Vagina (tissue), 1 donor: ENCODE measurements around a stretch of chr3.

- PRO-cap, result no peak
- RAMPAGE, long total RNA, result no peak
Observed at GRCh38 chr3:187041781-187042662, 97.3 kb downstream of the RPL39L start.

GRCh38 chr3:187729500-187730069 is 15.7 kb downstream of the BCL6 start:
- PRO-cap, result no peak
- RAMPAGE, long total RNA, result no peak

DNA sequence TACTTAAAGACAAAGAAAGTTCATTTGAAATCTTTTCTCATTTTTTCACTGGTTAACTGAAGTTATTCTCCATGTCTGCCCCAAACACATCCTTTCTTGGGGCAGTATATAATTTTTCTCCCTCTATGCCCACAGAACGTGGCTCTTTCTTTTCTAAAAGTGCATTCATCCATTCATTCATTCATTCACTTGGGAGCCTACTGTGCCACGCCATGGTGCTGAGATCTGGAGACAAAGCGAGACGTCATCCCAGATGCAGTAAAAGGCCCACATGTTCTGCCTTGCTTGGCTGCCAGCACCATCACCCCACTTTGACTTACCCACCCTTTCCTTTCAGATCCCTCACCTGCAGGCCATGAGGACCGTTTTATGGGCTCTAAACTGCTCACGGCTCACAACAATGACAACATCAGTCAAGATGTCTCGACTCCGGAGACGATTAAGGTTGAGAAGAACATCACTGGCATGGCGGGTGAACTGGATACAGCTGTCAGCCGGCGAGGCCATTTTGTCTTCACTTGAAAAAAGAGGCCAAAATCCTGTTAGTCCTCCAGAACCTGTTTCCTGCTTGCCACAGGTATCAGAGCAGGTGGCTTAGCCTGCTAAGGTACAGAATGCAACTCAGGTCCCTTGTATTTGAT is 12.0 kb downstream of the BCL6 start:
- PRO-cap, result no peak
- RAMPAGE, long total RNA, result no peak

GRCh38 chr3:187795497-187796075 is 50.3 kb upstream of the BCL6 start:
- PRO-cap, result no peak
- RAMPAGE, long total RNA, result no peak

- PRO-cap, result no peak
- RAMPAGE, long total RNA, result no peak
Observed at GRCh38 chr3:187862336-187862735, 117.1 kb upstream of the BCL6 start.

DNA sequence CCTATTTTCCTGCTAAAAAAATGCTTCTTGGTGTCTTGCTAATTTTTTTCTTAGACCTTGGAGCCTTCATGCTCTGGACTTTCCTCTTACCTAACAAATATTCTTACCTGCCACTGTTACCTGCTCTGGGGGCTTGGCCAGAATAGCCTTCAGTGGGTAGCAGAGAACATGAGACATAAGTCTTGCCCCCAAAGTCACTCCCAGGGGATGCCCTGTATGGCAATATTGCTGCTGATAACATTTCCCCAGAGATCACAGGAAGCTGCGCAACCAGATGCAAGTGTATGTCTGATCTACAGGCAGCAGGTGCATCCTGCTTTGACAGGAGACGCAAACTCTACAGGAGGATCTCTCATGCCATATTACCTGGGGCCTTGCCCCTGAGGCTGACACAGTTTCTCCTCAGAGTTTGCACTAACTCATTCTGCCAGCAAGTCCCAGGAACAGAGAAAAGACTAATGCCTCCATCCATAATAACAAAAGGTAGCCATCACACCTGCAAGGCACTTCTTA is 174.4 kb upstream of the LPP start:
- PRO-cap, result no peak
- RAMPAGE, long total RNA, result no peak

GRCh38 chr3:188075920-188076546 is 77.9 kb upstream of the LPP start:
- PRO-cap, result unidirectional peak, plus-strand start at chr3:188076442
- RAMPAGE, long total RNA, result no peak

DNA sequence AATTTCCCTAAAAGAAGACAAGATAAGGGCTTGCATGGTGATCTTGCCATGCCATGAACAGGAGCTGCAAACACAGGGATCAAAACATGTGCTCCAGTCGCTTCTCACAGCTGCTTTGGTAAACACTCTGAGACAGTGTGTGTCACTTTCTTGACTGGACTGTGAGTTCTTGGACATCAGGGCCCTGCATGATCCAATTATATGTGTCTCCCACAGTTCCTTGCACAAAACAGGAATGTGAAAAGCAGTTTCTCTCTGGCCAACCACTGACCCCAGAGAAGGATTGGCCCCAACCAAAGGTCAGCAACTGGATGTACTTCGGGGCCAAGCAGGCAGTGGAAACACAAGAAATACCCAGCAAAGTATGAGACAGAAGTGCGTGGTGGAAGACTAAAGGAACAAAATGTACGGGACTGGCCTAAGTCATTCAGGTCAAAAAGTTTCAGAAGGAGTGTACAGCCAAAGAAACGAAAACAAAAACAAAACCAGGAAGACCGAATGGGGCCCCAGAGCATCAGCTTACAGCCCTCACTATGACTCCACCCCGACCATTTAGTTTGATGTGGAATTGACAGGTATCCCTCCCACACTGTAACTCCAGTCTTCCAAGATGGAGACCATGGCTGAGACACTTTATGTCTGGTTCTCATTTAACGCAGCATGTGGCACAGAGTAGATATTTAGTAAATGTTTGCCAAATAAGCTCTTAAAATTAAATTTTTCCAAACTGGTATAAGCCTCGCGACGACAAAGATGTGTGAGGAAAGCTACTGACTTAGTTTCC is 76.7 kb upstream of the LPP start:
- PRO-cap, result unidirectional peak, minus-strand start at position 117 of the sequence; unidirectional peak, minus-strand start at position 171 of the sequence
- RAMPAGE, long total RNA, result no peak

- PRO-cap, result no peak
- RAMPAGE, long total RNA, result no peak
Observed at GRCh38 chr3:188164871-188166107, 11.3 kb downstream of the LPP start.

DNA sequence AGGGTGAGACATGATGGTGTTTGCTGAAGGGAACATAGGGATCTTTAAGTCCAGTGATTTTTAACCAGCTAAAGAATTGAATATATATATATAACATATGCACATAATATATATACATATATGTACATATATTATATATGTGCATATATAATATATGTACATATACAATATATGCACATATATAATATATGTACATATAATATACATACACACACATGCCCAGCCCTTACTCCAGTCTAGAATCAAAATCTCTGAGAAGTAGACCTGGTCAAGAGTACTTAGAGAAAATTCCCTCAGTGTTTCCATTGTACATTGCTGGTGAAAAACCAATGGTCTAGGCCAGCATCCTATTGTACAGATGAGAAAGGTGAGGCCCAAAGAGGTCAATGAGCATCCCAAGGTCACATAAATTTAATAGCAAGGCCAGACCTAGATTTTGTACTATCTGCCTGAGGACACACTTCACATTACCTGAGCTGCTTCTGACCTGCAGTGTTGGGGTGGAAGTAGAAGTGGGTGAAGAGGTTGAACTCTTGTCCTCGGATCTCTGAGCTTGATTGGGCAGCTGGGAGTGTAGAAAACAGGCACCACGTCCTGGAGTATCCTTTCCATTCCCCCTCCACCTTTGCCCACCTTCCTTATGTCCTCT is 28.8 kb downstream of the LPP start:
- PRO-cap, result no peak
- RAMPAGE, long total RNA, result no peak

- PRO-cap, result no peak
- RAMPAGE, long total RNA, result start-site peak on the plus strand at chr3:188191899-188192366, 34 reads
Observed at GRCh38 chr3:188191787-188192550, 38.0 kb downstream of the LPP start.

DNA sequence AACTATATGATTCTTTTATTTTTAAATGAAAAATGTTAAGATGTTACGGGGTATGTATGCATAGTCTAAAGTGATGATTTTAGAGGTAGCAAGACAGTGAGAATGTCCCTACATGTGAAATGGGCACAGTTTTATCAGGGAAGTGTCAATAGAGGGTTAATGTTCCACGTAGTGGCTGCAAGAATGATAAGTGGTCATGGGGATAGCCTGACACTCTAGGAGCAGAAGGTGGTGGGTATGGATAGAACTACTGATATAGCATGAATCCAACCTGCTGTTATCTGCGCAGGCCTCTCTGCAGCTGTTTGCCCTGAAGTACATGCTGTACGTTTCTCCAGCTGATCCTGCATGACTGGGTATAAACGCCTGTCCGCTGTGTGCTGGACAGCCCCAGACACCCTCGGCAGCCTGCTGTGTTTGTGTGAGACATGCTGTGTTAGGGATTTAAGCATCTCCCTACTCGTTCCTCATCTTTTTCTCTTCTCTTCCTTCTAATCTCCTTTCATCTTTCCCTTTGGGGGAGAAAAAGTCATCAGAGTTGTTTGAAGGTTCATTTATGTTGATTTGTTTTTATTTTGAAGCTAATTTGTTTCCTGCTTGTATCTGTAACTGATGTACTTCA is 87.1 kb downstream of the LPP start:
- PRO-cap, result no peak
- RAMPAGE, long total RNA, result no peak

DNA sequence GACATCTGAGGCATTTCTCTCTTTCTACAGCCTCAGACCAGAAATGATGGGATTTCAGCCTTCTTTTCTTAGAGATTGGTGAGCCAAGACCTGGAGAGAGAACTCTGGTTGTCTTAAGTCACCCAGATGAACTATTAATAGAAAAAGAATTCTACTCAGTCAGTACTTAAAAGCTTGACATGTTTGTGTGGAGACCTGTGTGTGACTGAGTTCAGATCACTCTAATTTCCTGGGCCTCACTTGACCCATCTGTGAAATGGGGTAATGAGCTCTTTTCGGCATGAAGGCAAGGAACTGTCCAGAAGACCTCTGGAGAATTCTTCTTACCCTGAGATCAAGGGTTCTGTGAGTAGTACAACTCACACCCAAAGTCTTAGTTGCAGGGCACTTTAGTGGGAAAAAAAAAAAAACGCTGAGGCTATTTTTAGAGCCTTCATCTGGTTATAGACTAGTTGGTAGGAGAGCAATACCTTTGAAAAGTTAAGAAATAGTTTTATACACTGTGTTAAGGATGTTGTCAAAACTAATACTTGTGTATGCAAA is 93.0 kb downstream of the LPP start:
- PRO-cap, result no peak
- RAMPAGE, long total RNA, result no peak

GRCh38 chr3:188389734-188390509 is 236.0 kb downstream of the LPP start:
- PRO-cap, result no peak
- RAMPAGE, long total RNA, result no peak

DNA sequence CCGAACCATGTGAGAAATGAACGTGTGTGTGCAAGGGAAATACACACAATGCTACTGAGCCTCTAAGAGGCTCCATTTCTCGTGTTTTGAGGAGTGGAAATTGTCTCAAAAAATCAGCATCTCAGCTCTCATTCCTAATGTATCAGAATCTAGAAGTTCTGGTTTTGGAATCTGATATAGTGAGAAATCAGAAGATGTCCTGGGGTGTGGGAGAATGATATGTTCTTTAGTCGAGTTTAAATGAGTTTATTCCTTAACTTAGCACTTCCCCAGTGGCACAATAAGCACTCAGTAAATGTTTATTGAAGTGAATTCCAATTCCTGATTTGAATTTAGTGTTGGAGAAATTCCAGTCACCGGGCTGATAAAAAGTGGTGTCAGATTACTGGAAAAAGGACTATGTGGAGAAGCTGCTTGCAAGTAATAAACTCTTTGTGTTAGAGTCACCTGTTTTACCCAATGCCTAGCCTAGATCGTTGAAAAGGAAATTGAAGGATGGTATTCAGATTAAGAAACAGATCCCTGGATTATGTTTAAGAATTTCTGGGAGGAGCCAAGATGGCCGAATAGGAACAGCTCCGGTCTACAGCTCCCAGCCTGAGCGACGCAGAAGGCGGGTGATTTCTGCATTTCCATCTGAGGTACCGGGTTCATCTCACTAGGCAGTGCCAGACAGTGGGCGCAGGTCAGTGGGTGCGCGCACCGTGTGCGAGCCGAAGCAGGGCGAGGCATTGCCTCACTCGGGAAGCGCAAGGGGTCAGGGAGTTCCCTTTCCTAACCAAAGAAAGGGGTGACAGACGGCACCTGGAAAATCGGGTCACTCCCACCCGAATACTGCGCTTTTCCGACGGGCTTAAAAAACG is 481.8 kb downstream of the LPP start:
- PRO-cap, result no peak
- RAMPAGE, long total RNA, result no peak

DNA sequence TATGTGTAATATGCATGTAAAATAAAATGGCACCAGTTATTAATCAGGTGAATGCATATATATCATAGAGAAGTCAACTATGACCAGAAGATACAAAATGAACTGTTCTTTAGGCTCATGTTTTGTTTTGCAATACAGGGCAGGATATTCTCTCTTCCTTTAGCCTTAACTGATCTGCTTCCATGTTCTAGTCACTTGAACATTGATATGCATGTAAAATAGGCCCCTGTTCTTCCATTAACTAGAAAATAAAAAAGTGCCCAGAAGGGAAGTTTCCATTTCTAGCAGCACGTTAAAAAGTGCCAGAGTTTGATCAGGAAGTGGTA is 501.0 kb downstream of the LPP start:
- PRO-cap, result no peak
- RAMPAGE, long total RNA, result start-site peak on the plus strand centred at position 234 of the sequence, 164 bp wide, 25 reads

DNA sequence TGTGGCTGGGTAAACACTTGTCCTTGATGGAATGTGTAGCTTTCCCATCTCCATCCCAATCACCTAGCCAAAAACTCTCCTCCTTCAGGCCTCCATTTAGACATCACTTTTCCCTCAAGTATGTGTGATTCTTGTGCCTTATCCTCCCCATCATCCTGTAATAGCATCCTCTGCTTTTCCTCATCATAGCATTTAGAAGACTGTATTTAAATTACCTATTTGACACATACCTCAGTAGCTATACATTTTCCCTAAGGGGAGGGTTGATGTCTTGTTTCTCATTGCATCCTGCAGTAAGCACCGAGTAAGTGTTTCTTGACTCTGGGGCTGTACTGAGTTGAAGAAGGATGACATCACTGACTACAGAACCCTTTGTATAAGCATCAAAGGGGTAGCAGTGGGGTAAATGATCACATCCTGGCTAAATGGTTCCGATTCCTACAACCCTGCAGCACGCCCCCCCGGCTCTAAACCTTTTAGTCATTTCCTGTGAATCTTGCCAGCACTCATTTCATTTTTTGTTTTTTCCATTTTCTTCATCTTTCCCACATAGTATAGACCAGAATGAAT is 383.4 kb upstream of the TPRG1 start:
- PRO-cap, result no peak
- RAMPAGE, long total RNA, result start-site peak on the plus strand centred at position 211 of the sequence, 87 bp wide, 5 reads; start-site peak on the plus strand centred at position 353 of the sequence, 58 bp wide, 8 reads

- PRO-cap, result no peak
- RAMPAGE, long total RNA, result no peak
Observed at GRCh38 chr3:189227022-189227834, 55.5 kb downstream of the TPRG1 start.

GRCh38 chr3:189813605-189814347 is 182.6 kb downstream of the TP63 start:
- PRO-cap, result no peak
- RAMPAGE, long total RNA, result no peak

DNA sequence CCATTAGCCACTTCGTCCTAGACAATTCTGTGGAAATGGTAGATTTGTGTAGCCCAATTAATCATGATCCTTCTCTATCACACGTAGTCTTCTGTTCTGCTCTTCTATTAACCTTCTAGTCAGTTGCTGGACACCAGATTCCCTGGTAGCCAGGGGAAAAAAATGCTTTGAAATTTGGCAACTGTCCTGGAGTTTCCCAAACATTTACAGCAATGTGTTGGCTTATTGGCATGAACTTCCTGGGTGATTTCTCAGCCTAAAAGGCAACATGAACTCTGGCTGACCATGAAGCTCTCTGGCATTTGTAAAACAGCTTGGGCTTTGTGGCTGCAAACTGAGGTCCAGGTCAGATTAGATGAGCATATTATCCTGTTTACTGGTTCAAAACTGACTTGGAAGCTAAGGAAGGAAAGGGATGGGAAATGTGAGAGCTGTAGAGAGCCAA is 139.1 kb downstream of the P3H2 start:
- PRO-cap, result no peak
- RAMPAGE, long total RNA, result no peak